SJCRH30 (cell line): ENCODE measurements around a stretch of chr1.

- RAMPAGE, long total RNA = no peak
Measured at GRCh38 chr1:203601089-203601432, 25.6 kb upstream of the ATP2B4 start.

GRCh38 chr1:203649791-203650993 is 23.6 kb downstream of the ATP2B4 start:
- RAMPAGE, long total RNA = no peak

GRCh38 chr1:203658126-203658483 is 31.5 kb downstream of the ATP2B4 start:
- RAMPAGE, long total RNA = no peak

DNA sequence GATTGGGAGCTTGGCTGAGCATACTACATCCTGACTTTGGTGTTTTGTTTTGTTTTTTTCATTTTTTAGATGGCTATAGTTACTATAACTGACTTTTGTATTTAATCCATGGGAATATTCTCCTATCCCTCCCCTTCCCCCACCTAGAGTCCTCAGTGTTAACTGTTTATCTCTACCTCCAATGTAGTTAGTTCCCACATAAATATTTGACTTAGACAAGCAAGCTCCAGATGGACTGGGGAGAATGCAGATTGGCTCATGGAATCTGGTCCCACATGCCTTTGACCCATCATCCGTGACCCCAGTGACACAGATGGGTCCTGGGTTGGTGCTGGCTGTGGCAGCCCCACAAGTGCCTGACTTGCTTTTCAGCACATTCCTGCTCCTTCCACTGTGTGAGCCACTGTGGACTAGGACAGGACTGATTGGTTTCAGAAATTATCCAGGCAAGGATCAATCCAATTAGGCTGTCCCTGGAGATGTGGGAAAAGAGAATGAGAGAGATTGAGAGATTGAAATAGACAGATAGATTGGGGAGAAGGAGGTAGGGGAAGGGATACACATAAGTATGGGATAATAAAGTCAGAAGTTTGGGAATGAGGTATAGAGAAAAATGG is 41.8 kb downstream of the ATP2B4 start:
- RAMPAGE, long total RNA = no peak

DNA sequence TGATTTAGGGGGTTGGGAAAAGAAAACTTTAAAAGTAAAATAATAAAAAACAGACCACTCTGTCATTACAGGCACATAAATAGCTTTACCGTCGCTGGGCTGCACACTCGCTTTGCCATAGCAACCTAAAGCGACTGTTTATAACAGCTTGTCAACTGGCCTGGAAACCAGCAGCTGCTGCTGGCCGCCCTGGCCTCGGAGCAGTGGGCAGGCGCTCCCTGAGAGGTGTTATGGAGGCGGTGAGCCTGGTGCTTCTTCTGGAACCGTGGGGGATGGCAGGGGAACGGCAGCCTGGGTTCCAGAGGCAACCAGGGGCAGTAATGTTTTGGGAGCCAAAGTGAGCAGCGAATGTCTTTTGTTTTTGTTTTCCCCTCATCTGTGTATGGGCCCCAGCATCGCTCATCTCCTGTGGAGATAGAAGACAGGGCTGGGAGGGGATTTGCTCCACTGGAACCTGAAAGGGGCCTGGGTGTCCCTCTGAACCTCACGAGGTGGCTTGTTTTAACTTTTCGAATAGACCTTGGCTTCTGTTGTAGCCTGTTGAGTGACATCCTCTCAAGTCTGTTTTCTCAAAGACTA is 45.8 kb downstream of the ATP2B4 start:
- RAMPAGE, long total RNA = no peak

DNA sequence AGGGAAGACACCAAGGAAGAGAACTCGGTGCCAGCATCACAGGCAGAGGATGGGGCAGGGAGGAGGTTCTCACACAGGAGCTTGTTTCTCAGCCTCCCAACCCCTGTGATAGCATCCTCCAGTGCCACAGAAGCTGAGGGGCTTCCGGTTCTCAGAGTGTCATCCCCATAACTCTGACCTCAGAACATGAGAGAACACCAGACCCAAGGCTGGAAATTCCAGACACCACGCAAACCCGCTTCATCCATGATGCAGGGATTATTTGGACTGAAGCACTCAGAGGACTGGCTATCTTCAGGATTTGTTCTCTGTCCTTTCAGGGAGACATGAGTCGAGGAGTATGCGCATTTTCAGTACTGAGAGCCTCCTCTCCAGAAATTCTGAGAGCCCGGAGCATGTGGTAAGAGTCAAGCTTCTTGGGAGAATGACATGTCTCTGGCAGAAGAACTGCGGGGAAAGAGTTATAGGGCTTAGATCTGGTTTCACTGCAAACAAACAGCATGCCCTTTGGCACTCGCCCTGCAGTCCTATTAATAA is 6.8 kb downstream of the LAX1 start:
- RAMPAGE, long total RNA = no peak

DNA sequence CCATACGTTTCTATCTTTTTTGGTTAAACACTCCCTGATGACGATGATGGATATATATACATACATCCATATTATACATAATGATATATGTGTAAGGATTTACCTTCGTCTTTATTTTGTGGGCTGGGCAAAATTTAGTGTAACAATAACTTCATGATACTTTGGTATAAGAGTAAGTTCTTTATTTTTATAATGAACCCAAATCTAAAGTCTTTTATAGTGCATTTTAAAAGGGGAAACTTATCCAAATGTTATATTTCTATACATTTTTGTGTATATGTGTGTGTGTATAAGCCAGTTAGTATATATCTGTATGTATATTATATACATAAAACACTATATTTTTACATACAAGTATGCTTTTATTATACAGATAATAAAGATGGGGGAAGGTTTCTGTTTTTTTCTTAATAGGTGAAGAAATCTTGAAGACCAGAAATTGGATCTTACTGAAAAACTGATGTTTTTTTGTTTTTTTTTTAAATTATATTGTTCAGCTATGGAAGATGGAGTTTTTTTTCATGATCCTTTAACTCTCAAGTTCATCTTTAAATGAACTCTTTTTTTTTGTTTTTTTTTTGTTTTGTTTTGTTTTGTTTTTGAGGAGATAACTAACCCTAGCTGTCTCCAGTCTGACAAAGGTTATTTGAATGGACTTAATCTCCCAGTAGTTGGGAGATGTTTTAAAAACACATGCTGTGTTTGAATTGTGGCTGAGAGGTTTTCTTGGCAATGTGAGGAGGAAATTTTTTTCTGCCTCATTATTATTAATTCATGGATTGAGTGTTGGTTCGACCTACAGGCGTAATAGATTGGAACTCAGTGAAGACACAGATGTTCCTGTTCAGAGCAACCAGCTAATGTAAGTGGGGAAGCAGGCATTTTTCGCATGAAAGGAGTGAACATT is 7.0 kb downstream of the ZBED6 start:
- RAMPAGE, long total RNA = no peak

GRCh38 chr1:204073821-204074166 is 879 bp downstream of the SOX13 start:
- RAMPAGE, long total RNA = no peak

- RAMPAGE, long total RNA = no peak
Measured at GRCh38 chr1:204088531-204089515, 15.9 kb downstream of the SOX13 start.

GRCh38 chr1:204116010-204116734 is 35.7 kb downstream of the ETNK2 start:
- RAMPAGE, long total RNA = no peak

DNA sequence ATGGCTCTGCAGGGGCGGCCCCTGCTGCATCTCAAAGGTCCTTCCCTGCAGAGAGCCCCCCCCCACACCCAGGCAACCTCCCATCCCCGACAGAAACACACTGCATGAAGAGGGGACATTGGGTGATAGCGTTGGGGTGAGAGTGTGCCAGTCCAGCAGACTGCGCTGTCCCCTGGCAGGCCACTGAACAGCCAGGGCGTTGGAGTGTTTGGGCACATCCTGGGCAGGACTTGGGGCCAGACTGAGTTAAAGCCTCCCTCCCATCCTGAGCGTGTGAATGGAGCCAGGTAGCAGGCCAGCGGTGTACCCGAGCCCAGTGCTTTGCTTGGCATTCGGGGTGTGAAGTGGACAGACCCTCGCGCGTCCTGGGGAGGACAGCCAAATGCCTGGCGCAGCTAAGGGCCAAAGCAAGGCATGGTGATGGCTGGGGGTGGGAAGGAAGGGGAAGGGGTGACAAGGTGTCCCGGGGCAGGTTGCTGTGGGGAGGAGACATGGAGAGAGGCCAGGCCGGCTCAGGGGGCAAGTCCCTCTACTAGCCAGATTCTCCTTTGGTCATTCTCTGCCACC is 677 bp upstream of the ETNK2 start:
- RAMPAGE, long total RNA = no peak

DNA sequence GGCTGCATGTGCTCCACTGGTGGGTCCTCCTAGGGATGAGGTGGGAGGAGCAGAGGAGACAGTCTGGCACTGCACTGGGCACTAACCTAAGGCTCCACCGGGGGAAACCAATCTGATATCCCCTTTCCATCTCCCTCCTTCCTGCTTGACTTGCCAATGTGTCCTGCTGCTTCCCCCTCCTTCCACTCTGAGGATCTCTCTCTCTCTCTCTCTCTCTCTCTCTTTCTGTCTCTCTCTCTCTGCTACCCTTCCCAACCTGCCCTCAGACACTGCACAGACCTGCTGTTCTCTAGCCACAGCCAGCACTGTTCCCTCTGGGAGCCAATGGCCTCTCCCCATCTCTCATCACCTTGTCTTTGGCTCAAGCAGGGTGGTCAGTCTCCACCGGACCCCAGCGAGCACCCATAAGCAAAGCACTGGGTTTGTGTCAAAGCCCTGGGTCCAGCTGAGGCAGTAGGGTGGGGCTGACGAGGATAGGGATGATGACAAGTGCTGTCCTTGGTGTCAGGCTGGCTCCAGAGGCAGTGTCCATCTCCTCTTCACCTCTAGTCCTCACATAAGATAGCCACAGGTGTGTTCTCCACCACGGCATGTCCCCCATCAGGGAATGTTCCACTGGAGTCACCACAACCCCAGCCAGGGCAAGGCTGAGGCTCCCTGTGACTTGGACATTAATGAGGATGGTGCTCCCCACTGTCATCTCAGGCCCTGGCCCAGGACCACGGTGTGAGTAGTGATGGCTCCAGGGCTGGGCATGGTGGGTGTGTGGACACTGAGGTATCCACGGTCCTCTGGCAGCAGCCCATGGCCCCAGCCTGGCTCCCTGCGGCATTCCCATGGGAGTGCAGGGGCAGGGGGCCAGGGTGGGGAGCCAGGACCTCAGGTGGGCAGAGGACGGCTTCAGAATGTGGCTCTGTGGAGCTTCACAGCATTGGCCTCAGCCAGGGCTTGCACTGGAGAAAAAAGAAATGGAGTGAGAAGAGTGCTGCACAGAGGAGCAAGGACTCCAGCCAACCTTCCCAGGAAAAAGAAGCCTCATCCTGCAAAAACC is 8.4 kb upstream of the GOLT1A start:
- RAMPAGE, long total RNA = no peak

GRCh38 chr1:204277536-204278147 is 63.9 kb upstream of the GOLT1A start:
- RAMPAGE, long total RNA = no peak

DNA sequence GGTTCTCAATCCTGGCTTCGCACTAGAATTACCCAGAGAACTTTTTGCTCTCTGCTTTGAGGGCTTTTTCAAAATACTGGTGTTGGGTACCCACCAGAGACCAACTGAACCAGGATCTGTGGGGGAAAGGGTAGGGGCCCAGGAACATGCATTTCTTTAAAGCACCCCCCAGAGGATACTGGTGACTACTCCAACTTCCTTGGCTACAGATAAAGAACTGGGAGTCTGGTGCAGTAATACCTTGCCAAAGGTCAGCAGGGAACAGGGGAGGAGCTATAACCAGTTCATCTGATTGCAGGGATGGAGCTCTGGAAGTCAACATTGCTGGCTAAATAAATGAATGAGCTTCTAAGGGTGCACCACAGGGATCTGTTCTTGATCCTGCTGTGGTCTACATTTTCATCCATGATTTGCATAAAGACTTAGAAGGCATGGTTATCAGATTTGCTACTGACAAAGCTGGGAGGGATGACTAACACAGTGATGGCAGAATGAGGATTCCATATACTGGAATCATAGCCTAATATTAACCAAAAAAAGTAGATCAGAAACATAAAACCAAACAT is 18.4 kb downstream of the PLEKHA6 start:
- RAMPAGE, long total RNA = no peak

DNA sequence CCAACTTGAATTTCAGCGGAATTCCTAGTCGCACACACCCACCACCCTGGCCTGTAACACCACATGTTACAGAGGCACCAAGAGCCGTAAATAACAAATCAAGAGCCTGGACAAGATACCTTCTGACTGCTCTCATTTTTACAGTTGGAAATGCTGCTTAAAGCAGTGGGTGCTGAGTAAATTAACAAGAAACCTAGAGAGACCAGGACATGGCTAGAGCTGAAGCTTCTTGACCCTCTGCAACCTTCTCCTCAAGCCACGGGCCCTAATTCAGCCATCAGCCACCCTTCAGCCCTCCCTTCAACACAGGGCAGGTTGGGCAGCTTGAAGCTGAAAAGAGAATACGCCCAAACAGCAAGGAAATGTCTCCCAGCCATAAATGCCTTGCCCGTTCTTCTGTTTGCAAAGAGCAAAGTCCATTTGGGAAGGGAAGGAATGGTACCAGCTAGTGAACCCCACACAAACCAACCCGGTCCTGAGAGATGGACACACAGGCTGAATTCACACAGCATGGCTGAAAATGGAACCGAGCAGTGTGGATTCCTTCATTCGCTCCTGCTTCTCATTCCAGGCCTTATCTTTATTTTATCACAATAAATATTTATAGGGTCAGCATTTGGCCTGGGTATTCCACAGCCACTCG is 11.6 kb downstream of the PLEKHA6 start:
- RAMPAGE, long total RNA = no peak

DNA sequence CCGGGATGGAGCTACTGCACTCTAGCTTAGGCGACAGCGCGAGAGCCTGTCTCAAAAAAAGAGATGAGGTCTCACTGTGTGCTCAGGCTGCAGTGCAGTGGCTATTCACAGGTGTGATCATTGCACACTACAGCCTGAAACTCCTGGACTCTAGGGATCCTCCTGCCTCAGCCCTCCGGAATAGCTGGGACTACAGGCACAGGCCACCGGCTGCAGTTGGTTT is 1.8 kb downstream of the MDM4 start:
- RAMPAGE, long total RNA = no peak

DNA sequence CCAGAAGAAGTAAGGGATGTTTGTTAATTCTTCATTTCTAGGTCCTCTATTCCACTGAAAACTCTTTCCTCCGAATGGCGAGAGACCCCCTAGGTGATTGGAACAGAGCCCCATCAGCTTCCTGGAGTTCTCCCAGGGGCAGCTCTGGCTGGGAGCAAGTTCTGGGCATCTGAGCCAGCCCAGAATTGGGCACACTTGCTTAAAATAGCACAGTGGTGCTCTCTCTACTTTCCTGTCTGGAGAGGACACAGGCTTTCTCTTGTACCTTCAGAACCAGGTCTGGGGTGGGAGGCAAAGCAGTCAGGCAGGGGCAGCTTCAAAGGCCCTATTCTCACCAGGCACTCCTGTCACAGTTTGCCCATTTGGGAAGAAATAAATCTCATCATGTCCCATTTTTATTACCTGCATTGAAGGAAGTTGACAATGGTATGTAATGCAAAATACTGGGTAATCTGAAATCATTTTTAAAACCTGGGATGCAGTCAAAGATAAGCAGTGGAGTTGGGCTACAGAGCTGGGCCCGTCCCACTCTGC is 83.1 kb upstream of the CNTN2 start:
- RAMPAGE, long total RNA = no peak

GRCh38 chr1:205096636-205097085 is 12.4 kb upstream of the TMEM81 start:
- RAMPAGE, long total RNA = no peak

- RAMPAGE, long total RNA = no peak
Measured at GRCh38 chr1:205175407-205176197, 35.9 kb downstream of the DSTYK start.

DNA sequence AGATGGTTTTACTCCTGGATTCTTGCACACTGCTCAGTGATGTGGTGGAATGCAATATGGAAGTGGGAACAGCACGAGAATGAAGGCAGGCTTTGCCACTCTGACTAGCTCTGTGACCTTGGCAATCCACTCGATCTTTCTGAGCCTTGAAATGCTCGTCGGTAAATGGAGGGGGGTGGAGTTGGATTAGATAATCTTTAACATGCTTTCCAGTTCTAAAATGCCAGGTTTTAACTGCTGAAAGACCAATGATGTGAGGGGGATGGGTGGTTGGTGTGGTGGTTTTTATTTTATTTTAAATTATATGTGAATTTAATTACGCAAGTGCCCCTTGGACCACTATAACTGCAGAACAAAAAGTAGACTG is 20.2 kb downstream of the DSTYK start:
- RAMPAGE, long total RNA = no peak